Cerebral cortex (tissue), 2 donors: ENCODE data around the gene AGXT2.

GRCh38 chr5:32232287-32232937, 58.3 kb upstream of the GOLPH3 start:
- PRO-cap, 2 experiments = no peak in any of the 2 experiments

GRCh38 chr5:32310990-32311805, 1.5 kb downstream of the MTMR12 start:
- PRO-cap, 2 experiments = no peak in any of the 2 experiments

DNA sequence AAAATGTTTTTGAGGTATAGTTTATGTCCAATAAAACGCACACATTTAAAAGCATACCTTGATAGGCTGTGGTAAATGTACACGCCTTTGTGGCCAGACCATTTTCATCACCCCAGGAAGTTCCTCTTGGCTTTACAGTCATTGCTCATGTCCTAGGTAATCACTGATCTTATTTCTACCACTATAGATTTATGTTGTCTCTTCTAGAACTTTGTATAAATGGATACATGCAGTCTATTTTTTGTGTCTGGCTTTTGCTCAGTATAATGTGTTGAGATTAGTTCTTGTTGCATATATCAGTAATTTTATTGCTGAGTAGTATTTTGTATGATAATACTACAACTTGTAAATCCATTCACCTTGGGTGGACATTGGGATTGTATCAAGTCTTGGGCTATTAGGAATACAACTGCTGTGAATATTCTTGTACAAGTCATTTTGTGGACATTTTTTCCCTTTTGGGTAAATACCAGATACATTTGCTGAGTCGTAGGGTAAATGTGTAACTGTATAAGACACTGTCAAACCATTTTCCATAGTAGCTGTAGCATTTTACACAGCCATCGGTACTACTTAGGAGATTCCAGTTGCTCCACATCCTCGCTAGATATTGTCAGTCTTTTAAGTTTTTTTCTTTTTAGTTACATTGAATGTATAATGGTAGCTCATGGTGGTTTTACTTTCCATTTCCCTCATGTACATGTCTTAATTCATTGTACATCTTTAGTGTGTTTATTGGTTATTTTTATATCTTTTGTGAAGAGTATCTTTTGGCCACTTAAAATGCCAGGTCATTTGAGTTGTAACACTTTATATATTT, 10.1 kb downstream of the SUB1 start:
- PRO-cap, 2 experiments = no peak in any of the 2 experiments

- PRO-cap, 2 experiments = no peak in any of the 2 experiments
Observed at GRCh38 chr5:32712727-32713288, 1.7 kb downstream of the NPR3 start.

DNA sequence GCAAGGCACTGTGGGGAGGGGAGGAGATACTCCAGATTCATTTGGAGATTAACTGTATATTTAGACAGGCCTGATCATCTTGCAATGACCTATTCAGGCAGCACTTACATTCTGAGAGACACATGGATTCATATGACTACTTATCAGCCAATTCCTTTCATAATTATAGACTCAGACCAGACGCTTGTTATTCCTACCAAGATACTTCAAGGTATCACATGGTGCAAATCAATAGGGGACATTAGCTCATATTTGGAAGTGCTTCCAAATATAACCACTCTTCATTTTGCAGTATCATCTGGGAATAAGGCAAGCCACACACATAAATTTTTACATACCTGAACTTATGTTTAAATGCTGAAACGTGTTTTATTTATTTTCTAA, 153.5 kb upstream of the TARS1 start:
- PRO-cap, 2 experiments = no peak in any of the 2 experiments

DNA sequence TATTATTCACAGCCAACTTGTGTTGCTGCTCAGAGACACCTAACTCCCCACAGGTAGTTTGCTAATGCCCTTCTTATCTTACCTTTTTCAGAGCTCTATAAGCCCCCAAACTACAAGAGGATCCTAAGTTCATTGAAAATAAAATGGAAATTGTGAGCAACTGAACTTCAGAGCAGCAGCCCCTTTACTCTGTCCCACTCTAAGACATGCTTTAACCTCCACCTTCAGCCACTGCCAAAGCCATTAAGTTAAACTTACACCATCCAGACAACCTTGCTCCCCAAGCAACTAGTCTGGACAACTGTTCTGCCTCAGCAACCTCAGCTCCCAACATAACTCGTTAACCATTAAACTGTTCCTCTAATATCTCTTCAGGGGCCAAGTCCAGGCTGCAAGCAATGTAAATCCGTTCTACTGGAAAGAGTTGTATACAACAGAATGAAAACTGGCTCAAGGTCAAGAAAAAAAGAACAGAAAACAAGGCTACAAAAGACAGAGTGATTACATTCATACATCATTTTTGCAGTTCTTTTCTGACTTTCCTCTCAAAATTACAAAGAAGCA, 131.8 kb upstream of the TARS1 start:
- PRO-cap, 2 experiments = no peak in any of the 2 experiments

GRCh38 chr5:33998345-33999221, 9.3 kb downstream of the AMACR start:
- PRO-cap, 2 experiments = no peak in any of the 2 experiments

DNA sequence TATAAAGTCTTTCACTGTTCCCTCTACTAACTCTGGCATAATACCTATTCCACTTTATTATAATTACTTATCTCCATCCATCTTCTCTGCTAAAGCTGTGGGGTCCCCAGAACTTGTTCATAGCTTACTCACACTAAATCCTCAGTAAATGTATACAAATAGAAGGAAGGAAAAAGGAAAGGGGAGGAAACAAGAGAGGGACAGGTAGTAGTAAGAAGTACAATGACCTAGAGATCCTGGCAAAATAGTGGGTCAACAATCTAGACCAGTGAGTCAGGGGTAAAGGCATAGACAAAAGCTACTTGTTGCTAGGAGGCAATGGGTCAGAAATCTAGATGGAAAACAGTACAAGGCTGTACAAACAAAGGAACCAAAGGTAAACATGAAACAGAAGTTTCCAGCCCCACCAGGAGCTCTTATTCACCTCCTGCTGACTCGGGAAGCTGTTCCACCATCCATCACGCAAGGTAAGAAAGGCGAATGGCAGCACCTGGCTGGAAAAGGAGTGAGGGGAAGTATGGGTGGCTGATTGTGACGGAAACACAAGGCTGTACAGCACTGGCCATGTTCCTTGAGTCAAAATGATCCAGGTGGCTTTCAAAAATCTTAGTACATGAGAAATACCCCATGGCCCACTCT, 70.6 kb upstream of the RAI14 start:
- PRO-cap, 2 experiments = no peak in any of the 2 experiments

GRCh38 chr5:34598200-34598711, 57.9 kb upstream of the RAI14 start:
- PRO-cap, 2 experiments = no peak in any of the 2 experiments

DNA sequence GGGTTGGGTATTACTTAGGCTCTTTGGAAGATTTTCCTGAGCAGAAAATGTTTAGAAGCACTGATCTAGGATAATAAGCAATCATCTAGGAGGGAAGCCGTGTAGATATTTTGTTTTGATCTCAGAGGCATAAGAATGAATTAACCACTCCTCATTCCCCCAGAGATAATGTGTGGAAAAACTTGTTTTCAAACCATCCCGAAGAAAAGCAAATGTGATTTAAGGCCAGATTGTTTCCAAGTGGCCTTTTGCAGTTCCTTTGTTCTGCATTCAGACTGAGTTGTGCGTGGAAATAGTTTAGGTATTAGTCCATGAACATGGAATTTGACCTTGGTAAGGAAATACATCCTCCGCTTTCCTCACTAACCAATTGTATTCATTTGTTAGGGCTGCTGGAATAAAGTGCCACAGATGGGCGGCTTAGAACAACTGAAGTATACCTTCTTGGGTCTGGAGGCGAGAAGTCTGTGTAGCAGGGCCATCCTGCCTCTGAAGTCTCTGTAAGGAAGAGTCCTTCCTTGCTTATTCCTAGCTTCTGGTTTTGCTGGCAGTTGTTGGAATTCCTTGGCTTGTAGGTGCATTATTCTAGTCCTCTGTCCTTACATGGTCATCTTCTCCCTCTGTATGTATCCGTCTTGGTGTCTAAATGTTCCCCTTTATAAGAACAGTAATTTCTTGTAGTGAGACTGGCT, 53.7 kb downstream of the RAI14 start:
- PRO-cap, 2 experiments = no peak in any of the 2 experiments

DNA sequence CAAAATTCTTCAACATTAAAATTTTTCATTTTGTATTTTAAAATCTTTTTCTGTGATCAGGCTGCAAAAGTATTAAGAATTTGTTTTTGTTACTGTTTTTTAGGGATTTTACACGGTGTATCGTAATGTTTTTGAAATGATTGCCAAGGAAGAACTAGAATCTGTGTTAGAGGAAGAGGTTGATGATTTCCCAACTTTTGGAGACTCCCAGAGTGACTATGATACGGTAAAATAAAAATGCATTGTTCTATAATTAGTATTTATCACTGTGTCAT, 6.6 kb downstream of the DNAJC21 start:
- PRO-cap, 2 experiments = no peak in any of the 2 experiments

DNA sequence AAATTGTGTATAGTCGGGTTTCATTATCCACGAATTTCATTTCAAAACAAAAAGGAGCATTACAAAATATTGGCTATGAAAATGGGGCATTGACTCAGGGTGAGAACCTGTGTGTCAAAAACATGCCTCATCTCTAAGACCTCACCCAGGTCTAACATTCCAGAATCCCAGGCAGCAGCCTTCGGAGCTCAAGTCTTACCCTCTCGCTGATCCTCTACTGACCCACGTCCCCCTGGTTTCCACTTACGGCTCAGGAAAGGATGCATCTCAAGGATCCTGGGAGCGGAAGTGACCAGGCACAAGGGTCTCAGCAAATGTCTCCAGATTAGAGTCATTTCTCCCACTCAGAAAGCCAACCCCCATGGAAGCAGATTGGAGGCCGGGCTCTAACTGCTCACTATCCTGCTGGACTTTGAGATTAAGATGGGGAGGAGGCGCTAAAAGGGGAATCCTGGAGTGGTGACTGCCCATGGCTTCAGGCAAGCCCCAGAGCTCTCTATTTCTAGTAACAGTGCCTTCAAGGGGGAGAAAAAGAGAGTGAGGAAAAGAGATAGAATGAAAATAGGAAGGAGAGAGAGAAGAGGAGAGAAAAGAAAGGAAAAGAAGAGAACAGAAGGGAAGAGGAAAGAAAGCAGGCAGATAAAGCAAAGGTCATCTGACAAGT, at the start of gene AGXT2:
Gene AGXT2 (minus strand): TSS at position 392 of the 664 bp plus-strand sequence.
- PRO-cap, 2 experiments = no peak in any of the 2 experiments

DNA sequence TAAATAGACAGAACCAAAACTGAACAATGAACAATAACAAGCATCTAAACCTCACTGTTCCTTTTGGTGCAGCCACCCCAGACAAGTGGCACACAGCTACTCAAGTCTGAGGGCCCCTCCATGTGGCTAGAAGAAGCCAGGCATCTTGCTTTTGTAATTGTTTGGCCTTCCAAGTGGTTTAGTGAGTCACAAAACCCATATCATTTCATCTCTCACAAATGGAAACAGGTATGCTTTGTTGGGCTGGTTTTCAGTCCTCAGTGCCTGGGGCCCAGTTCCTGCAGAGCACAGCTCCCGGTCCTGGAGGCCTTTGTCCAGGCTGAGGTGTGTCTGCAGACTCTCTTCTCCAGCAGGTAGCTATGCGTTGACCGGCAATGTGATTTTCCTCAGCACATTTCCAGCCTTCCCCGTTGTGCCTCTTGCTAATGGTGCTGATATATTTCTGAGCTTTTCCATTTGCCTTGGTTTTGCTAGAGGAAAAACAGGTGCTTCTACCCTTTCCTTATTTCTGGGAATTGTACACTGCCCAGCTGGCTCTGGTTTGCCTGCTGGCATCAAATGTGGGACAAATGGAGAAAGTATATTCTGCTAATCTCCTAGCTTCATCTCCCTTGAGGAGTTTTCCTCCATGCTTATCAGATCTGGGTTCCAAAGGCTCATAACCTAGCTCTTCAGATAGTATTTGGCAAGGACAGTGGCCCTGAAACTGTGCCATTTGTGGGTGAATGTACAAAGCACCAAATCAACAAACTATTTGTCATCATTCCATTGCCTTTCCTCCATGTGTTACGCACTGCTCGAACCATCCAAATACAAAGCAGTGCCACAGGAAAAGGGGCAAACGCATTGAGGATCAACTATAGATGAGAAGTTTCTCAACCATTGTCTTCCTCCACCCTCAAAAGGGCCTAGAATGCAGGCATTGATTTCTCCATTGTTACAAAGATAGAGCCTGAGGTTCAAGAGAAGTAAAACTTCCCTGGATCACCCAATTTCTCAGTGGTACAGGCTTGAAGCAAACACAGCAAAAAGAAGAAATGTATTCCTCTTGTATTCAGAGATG, 16.3 kb downstream of the PRLR start:
- PRO-cap, 2 experiments = no peak in any of the 2 experiments

DNA sequence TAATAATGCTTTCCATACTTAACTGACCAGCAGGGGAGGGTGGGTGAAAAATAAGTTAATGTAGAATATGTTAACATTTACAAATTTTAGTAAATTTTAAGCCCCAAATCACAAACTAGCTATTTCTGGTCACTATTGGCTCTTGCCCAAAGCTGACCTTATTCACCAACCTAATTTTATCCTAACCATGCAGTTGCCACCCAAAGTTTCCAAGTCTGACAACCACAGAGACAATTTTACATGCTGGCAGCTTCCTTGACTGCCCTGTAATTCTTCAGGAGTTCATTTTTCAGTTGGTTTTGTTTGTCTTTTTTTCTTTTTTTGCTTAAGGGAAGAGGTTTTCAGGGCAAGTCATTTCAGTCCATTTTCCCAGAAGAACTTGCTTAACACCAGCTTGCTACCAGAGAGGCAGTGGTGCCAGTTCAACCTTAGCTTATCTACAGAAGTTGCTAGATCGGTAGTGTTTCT, 935 bp downstream of the SPEF2 start:
- PRO-cap, 2 experiments = no peak in any of the 2 experiments

- PRO-cap, 2 experiments = no peak in any of the 2 experiments
Observed at GRCh38 chr5:35877131-35878321, 20.8 kb downstream of the IL7R start.

- PRO-cap, 2 experiments = no peak in any of the 2 experiments
Observed at GRCh38 chr5:36242650-36242992, 896 bp upstream of the NADK2 start.

DNA sequence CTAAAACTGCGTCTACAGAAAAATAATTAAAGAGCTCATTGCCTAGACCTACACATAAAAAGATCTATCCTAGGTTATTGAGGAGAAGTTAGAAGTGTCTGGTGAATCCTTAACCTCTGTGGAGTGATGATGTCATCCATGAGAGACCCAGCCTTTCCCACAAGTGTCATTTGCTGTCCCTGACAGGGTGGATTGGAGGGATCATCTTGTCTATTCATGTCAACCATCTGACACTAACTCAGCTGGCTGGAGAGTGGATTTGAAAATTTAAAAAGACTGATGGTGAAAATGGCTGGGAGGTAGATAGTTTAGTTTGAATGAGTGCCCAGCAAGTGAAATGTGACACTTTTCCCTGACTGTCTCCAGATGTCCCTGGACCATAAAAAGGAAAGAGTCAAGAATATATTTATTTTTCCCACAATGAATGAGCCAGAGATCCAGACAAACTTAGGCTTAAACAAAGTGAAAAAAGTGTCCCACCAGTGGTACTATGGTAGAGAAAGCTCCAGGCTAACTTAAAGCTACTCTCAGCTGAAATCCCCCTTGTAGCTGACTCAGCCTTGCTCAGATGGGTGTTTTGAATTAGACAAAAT, 1.1 kb downstream of the RANBP3L start:
- PRO-cap, 2 experiments = no peak in any of the 2 experiments

DNA sequence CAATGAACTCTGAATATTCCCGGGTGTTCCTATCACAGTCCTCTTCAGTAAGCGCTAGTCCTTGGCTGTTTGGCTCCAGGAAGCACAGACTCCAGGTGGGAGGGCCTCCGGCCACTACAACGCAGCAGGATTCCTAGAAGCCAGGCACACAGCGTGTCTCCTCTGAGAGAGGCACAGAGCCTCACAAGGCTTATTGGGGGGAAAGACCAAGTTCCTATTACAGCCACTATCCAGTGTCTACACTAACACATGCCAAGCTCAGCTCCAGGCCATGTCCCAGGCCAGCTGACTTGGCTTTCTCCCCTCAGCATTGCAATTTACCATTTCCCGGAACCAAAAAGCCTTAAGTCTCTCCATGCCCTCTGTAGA, 84.6 kb upstream of the SLC1A3 start:
- PRO-cap, 2 experiments = no peak in any of the 2 experiments

DNA sequence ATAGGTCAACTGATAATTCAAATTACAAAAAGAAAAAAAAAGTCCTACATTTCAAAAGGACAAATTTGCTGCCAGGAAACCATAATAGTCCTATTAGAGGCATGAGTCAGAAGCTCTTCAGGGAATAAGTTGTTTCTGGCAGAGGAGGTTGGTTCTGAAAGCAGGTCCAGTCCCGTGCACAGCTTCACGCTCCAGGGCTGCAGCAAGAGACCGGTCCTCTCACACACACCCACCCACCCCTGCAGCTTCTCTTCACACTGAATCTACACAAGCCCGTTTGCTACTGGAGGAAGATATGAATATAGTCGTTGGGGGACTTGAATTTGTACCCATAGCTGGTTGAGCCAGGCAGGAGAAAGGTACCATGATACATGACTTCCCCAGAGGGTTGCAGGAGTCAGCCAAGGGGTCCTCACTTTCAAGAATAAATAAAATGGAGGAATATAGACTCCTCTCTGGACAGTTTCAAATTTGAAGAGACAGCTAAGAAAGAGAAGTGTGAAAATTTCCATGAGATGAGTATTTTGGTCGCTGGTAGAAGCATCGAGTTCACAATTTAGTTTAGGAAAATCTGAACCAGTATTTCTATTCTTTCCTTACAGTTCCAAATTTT, 36.8 kb upstream of the SLC1A3 start:
- PRO-cap, 2 experiments = peak in 1 of 2 experiments; most common plus-strand start position 194 of the sequence (in 1)

- PRO-cap, 2 experiments = no peak in any of the 2 experiments
Observed at GRCh38 chr5:36770171-36770637, 106.4 kb upstream of the NIPBL start.